Measurements from ENCODE around the genes TMEM128, ZBTB49 and TBC1D14.

- PRO-cap = no peak
Measured at GRCh38 chr4:4245210-4245632, 2.8 kb downstream of the TMEM128 start.

DNA sequence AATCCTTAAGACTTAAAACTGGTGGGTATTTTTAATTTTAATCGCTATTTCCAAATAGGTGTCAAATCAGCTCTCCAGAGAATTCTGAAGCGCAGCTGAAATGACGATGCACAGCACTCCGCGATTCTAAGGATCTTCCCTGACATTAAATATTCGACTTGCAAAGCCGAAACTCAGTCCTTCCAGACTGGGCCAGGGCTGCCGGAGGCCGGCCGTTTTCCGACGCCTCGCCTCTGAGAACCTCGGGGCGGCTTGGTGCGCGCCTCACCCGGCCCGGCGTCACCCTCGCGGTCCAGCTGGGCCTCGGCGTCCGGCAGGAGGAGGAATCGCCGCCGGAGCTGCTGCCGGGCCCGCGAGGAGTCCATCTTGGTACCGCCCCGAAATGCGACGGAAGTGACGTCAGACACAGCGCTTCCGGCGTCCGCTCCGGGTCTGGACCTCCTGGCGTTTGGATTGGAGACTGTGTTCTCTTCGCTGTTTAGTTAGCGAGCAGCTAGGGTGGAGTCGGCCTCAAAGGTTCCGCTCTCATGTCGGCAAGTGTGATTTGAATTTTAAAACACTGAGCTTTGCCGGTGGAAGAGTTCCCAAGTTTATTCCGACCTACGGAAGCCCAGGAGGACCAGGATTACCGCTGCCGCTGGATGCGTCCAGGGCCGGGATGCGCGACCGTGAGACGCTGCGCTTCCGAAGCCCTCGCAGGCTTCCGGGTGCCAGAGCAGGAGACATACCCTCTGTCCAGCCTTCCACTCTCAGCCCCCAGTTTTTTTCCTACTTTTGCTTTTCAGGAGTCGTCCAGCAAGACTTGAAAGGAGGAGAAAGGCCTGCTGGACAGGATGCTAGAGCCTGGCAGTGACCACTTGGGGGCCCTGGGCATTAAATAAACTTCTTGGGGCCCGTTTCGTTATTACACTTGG, at the start of gene TMEM128:
TMEM128 (minus strand) TSS at position 386 of the 914 bp plus-strand sequence.
- PRO-cap = bidirectional peak, plus-strand start at position 481 of the sequence, minus-strand start at position 384 of the sequence

- PRO-cap = bidirectional peak, plus-strand start at chr4:4290319, minus-strand start at chr4:4290147
Measured at GRCh38 chr4:4289970-4291119, at the start of gene ZBTB49. ZBTB49 (plus strand) TSS chr4:4290251.

- PRO-cap = no peak
Measured at GRCh38 chr4:4444200-4444874, 57.4 kb downstream of the NSG1 start.

DNA sequence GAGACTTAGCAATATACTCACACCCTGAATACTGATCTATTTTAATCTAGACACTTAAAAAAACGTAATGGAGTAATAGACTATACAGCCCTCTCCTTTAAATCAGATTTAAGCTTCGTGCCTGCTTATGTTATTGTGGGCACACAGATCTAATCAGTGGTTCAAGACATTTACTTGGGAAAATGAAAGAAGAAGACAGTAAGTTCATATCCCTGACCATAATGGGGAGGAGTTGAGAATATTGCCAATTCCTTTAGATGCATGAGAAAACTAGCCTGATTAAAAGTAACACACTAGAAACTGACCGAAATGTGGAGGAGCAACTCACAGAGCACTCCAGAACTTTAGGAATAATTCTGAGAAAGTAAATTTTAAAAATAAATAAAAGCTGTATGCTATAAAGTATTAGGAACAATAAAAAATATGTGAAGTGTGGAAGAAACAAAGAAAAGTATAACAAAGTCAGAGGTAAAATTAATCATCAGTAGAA, 19.5 kb downstream of the STX18 start:
- PRO-cap = no peak

DNA sequence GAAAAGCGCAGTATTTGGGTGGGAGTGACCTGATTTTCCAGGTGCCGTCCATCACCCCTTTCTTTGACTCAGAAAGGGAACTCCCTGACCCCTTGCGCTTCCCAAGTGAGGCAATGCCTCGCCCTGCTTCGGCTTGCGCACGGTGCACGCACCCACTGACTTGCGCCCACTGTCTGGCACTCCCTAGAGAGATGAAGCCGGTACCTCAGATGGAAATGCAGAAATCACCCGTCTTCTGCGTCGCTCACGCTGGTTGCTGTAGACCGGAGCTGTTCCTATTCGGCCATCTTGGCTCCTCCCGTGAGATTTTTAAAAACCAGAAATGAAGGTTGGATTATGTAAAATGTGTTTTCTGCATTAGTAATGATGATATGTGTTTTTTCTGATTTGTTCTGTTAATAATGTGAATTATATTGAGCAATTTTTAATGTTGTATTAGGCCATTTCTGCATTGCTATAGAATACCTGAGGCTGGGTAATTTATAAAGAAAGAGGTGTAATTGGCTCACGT, 59.6 kb downstream of the CYTL1 start:
- PRO-cap = no peak

DNA sequence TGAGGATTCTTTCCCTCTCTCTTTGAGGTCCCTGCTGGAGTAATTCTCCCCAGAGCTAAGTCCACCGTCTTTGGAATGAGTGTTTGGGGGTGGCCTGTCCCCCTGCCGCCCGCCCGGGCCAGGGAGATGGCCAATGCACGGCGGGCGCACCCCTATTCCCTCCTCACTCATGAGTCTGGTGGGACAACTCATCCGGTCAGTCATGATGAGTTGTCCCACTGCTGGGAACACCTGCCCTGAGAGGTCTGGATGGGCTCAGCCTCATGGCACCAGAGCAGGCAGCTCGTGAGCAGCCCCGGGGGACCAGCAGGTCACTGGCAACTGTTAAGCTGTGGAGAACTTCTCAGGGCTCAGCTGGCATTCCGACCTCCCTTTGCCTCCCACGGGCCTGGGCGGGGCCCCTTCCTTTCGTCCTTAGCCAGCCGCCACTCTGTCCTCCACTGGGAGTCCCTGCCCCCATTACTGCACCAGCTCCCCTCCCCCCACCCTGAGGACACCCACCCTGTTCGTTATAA, 14.8 kb upstream of the KIAA0232 start:
- PRO-cap = no peak

DNA sequence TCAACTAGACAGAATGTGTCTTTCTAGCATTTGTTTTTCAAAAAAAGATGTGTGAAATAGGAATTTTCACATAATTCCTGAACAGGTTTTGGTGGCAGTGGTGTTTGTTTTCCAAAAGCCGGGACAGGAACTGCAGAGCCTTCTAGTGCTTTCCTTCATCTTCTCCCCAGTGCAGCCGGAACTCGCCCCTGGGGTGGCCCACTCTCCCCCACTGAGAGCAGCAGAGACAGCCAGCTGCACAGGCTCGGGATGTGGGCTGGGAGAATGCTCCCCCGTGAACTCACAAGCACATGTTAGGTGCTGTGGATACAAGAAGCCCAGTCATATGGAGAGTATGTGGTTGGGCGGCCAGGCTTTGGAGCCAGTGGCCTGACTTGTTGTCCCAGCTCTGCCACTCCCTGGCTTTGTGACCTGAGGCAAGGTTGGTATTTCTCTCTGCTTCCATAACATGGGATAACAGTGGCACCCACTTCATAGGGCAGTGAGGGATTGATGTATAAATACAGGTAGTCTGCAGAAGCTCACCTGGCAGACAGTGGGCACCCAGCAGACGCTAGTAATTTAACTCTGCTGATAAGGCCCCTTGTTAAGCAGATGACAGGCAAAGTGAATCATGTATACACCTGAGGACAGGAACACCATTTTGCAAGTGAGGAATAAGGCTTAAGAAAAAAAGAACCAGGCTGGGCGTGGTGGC, 9.4 kb upstream of the KIAA0232 start:
- PRO-cap = no peak

DNA sequence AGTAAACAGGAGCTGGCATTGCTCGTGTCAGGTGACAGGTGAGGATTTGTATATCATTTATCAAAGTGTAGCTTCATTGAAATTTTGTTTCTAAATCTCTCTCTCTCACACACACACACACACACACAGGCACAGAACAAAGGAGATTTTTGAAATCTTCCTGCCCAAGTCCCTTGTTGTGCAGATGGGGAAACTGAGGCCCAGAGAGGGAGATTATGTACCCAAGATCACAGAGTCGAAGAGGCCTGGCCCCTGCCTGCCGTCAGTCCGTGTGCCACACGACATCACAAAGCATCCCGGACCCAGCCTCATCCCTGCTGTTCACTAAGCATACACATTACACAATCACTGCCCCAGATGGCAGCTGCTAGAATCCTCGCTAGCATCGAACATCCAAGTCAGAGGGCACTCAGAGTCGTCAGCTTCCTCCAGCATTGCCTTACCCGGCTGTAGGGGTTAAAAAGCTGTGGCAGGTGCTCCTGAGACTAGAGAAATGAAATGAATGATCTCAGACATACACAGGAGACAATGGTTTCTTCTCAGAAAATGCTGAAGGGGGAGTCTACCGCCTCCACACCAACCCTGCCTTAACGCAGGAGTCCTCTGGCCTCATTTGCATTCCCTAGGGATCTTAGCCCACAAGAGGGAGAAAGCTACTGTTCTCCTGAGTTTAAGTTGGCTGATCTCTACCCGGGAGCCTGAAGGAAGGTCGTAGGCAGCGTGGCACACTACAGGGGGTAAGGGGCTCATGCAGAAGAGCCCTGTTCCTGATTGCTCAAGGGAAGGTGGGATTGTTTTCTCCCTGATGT, 2.9 kb upstream of the KIAA0232 start:
- PRO-cap = no peak

DNA sequence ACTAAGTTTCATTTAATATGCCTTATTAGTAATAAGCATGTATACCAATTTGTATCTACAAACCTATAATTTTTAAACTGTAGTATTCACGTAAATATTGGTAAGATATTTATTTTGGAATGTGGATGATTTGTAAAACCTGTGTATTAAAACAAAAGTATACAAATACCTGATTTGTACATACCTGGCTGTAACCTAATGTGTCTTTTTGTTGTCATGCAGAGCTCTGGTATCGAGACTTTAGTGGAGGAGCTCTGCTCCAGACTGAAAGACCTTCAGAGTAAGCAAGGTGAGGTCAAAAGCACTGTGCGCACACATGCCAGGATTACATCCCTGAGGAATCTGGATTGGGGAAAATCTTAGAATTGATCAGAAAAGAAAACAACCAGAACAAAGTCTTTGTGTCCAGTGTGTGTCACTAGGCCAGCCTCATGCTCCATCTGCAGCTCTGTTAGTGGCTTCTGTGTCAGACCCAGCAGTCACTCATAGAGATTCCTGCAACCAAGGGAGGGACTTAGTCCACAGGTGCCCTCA, 52.6 kb upstream of the TBC1D14 start:
- PRO-cap = no peak

- PRO-cap = no peak
Measured at GRCh38 chr4:6885858-6886738, 23.5 kb upstream of the TBC1D14 start.

DNA sequence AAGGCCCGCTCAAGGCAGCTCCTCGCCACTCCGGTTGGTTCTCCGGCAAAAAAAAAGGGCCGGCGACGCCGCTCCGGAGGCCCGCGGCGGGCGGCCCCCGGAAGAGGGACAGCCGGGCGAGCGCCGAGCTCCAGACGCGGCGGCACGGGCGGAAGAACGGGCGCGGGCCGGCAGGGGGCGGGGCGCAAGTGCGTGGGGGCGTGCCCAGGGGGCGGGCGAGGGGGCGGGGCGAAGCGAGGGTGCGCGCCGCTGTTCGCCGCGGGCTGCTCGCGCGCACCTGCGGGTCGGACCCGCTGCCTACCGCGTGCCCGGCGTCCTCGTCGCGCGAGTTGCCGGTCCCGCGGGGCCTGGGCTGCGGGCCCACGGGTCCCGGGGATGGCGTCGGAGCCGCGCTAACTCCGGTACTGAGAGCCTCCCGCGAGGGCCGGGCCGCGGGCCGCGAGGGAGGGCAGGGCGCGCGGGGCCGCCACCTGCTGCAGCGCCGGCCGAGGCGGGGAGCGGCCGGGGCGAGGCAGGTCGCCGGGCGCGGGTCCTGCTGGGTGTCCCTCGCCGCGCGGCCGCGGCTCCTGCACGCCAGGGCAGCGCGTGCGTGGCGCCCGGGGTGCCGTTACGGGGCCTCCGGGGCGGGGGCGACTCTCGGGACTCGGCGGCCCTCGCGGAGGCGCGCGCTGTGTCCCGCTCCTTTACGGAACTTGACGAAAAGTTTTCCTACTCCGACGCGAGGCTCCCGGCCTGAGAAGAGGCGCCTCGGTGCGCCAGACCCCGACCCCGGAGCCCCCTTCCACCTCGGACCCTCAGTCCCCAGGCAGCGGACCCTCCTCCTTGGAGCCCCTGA, at the start of gene TBC1D14:
TBC1D14 (plus strand) TSS at position 276 of the 835 bp plus-strand sequence.
- PRO-cap = bidirectional peak, plus-strand start at position 276 of the sequence, minus-strand start at position 136 of the sequence

GRCh38 chr4:6910484-6910943, 888 bp downstream of the TBC1D14 start:
- PRO-cap = no peak

- PRO-cap = no peak
Measured at GRCh38 chr4:6933504-6934091, 24.0 kb downstream of the TBC1D14 start.

DNA sequence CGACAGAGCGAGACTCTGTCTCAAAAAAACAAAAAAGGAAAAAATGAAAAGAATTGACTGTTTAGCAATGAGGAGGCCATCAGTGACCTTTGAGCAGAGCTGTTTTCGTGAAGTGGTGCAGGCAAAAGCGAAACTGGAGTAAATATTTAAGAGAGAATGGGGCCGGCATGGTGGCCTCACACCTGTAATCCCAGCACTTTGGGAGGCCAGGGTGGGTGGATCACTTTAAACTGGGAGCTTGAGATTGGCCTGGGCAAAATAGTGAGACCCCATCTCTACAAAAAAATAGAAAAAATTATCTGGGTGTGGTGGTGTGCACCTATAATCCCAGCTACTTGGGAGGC, 25.0 kb downstream of the TBC1D14 start:
- PRO-cap = no peak

GRCh38 chr4:6986063-6986654, 56.6 kb downstream of the CCDC96 start:
- PRO-cap = no peak

DNA sequence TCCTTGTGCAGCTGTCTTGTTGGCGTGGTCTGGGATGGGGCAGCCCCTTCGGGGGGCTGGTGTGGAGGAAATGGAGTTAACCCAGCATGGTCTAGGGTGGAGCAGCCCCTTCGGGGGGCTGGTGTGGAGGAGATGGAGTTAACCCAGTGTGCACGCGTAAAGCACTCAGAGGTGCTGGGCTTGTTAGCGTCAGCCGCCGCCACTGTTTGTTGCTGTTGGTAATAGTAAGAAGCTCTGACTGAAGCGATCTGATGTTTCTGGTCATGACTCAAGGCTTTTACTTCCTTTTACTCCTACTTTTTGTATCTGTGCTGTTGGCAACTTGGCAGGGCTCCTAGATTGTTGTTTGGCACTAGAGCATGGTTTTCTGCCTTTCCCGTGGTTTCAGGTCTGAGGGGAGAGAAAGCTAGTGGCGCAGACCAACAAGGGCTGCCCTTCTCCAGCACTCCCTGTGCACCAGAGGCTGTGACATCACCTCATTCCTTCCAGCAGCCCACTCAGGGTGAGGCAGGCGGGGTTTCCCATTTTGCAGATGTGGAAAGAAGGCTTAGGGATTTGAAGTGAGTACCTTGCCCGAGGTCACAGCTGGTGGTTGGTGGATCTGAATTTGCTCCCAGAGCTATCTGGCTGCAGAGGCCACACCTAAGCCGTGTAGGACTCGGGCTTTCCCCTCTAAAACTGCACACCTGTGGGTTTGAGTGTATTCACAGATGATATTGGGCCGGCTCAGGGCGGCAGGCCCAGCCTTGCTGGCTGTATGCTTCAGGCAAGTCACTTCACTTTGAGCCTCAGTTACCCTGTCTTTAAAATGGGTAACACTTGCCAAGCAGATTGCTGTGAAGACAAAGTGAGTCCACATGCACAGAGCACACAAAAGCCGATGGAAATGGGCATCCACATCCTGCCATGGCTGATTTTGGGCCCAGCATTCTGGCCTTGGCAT, 50.9 kb downstream of the CCDC96 start:
- PRO-cap = no peak

DNA sequence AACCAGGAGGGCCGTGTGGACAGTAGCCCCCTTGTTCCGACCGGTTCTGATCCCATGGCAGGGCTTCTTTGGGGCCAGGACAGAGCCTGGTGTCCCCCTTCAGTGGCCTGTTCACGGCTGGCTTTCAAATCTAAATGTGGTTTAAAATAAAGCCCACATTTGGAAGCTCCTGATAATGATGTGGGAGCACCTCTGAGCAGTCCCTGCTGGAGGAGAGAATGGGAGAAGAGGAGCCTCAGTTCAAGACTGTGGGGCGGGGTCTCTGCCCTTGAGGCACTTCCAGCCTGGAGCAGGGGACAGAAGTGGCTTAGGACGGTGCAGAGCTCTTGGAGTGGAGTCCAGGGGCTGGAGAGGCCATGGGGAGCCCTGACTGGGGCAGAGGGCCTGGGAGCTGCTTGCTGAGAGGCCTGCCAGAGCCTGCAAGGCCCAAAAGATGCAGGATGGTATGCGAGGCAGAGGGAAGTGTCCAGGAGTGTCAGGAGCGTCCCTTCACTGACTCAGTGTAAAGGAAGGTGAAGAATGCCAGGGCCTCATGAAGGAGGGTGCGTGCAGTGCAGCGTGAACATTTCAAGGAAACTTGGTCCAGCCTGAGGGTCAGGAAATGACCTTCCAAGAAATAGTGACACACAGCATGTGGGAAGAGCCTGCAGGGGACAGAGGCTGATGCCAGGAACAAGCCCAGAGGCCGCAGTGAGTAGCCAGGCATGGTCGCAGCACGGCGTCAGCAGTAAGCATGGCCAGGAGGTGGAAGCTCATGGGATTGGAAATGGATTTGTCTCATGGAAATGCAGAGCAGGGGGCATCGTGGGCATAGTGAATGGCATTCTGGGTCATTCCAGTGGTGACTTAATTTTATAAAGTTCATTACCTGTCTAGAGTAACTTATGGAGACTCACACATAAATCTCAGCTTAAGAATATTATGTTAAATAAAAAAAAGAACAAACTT, 20.6 kb downstream of the CCDC96 start:
- PRO-cap = no peak

DNA sequence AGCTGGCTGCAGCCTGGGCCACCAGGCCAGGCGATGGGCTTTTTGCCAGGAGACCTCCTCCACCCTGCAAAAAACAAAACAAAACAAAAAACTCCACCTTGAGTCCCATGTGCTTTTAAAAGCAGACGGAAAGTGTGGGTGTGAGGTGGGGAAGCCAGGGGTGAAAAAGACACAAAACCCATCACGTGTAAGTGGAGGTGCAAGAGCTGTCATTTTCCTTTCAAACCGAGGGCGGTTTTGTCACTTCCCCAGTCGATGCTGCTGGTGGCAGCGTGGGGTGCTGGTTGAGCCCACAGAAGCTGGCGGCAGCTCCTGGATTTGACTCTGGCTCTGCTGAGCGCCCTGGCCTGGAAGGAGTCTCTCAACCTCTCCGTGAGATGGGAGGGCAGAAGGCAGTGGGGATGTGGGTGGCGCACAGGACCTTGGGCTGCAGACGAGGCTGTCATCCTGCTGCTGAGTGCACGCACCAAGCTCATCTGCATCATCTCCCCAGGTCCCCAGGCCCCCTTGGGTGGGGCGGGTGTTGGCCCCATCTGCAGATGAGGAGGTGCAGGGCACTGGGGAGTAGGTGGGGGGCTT, 110.0 kb downstream of the PSAPL1 start:
- PRO-cap = no peak

DNA sequence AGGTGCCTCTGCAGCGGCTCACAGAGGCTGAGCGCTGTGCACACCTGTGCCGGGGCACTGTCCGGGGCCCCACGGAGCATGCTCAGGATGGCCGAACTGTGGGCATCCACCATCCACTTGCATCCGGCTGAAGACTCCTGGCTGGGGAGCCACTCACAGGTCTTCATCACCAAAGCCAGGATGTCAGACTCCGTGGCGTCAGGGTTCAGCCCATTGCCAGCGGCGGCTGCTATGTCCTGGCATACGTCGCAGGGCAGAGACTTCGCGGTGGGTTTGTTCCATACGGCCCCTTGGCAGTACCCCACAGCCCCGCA, 333 bp downstream of the PSAPL1 start:
- PRO-cap = no peak

Measured in SP-49 (cell line).